HL-60 (cell line): Measurements from ENCODE around the genes VGF, MOGAT3 and ZNHIT1.

- RRBS, result no CpG with 5 or more reads among the region's 35 CpGs
Measured at GRCh38 chr7:100891111-100892102, 1.9 kb upstream of the UFSP1 start.

DNA sequence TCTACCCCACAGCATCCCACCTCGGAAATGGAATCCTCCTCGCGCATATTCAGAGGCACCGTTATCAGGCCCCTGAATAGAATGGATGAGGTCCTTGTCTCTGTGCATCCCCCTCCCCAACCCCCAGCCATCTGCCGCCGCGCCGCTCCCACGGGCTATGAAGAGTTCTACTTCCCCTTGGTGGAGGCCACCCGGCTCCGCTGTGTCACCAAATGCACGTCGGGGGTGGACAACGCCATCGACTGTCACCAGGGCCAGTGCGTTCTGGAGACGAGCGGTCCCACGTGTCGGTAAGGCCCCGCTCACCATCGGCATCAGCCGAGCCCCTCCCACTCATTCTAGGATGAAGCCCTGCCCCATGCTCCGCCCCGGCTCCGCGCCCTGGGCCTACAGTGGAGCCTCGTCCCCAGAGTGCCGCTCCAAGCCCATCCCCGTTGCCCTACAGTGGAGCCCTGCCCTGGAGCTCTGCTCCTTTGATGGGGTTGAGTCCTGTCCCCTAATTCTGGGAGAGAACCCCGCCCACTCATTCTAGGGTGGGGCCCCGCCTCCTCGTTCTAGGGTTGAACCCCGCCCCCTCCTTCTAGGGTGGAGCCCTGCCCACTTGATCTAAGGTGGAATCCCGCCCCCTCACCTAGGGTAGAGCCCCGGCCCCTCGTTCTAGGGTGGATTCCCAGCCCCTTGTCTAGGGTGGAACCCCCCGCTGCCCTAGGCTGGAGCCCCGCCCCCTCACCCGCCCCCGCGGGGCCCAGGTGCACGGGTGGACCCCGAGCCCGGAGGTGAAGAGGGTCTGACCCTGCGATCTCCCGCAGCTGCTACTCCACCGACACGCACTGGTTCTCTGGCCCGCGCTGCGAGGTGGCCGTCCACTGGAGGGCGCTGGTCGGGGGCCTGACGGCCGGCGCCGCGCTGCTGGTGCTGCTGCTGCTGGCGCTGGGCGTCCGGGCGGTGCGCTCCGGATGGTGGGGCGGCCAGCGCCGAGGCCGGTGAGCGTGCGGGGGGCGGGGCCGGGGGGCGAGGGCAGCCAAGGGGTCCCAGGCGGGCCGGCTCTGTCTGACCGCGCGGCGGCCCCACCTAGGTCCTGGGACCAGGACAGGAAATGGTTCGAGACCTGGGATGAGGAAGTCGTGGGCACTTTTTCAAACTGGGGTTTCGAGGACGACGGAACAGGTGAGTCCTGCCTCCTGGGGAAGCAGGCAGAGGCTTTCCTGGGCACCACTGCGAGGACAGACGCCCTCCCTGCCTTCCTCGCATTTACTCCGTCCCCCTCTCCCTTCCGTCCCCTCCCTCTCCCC lies 3.3 kb upstream of the MUC12 start:
- RRBS, result 6% methylated on average over 14 of the region's 91 CpGs

DNA sequence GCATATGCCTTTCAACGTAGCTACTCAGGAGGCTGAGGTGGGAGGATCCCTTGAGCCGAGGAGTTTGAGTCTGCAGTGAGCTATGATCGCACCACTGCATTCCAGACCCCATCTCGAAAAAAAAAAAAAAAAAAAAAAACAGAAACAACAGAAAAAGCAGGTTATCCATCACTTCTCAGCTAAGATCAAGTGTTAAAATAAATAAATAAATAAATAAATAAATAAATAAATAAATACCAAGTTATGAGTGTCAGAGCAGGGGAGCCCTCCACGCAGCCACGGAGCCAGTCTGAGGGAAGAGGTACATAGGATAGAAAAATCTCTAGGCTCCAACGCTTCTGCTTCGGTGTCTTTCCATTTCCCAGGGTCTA lies 5.2 kb downstream of the TRIM56 start:
- RRBS, result no CpG with 5 or more reads among the region's 8 CpGs

DNA sequence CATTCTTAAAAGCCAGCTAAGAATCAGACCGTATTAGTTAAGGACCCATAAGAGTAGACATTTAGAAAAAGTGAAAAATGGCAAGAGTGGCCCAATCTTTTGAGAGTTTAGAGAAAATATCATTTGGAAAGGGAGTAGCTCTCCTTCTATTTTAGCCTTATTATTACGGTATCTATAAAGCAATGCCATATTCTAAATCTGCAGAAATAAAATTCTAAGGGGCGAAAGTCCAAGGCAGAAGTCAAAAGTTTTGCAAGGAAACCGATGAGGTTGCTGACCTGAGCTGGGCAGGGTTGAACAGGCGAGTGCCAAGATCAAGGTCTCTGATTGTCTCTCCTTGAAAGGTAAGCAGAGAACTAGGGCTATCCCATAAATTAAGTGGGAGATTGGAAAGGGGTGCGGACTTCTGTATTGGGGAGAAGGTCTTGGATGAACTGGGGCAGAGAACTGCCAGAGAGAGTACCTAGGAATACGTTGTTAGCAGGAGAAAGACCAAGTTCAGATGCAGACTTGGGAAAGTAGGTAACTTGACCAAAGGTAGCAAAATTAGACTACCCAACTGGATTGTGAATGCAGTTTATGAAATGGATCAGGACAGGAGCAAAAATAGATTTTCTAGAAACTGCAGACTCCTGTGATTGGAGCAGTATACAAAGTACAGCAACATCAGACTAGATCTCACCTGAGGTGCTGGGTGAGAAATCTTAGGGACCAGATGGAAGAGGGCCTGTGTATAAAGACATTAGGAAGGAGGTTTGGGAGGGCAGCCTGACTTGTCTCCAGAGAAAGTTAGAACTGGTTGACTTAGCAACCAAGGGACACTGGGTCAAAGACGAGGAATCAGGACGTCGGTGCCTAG lies 11.9 kb downstream of the TRIM56 start:
- RRBS, result no CpG with 5 or more reads among the region's 10 CpGs

DNA sequence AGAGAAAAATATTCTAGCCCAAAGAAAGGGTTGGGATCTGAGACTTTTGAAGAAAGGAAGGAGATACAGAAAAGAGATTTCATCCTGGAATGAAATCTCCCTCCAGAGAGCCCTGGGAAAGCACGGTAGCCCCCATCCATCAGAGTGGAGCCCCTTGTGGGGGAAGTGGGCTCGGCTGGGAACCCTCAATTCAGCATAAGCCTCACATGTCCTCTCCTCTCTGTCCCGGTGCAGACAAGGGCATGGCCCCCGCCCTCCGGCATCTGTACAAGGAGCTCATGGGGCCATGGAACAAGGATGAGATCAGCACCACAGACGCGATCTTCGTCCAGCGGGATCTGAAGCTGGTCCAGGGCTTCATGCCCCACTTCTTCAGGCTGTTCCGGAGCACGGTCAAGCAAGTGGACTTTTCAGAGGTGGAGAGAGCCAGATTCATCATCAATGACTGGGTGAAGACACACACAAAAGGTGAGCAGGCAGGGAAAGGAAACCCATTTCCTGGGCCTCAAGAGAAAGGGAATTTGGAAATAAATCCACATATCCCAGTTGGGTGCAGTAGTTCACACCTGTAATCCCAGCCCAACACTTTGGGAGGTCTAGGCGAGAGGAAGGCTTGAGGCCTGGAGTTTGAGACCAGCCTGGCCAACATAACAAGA lies 3.4 kb downstream of the SERPINE1 start:
- RRBS, result 100% methylated on average over 1 of the region's 12 CpGs

- RRBS, result 15% methylated on average over 28 of the region's 82 CpGs
Measured at GRCh38 chr7:101164017-101164955, 1.1 kb downstream of the VGF start.

DNA sequence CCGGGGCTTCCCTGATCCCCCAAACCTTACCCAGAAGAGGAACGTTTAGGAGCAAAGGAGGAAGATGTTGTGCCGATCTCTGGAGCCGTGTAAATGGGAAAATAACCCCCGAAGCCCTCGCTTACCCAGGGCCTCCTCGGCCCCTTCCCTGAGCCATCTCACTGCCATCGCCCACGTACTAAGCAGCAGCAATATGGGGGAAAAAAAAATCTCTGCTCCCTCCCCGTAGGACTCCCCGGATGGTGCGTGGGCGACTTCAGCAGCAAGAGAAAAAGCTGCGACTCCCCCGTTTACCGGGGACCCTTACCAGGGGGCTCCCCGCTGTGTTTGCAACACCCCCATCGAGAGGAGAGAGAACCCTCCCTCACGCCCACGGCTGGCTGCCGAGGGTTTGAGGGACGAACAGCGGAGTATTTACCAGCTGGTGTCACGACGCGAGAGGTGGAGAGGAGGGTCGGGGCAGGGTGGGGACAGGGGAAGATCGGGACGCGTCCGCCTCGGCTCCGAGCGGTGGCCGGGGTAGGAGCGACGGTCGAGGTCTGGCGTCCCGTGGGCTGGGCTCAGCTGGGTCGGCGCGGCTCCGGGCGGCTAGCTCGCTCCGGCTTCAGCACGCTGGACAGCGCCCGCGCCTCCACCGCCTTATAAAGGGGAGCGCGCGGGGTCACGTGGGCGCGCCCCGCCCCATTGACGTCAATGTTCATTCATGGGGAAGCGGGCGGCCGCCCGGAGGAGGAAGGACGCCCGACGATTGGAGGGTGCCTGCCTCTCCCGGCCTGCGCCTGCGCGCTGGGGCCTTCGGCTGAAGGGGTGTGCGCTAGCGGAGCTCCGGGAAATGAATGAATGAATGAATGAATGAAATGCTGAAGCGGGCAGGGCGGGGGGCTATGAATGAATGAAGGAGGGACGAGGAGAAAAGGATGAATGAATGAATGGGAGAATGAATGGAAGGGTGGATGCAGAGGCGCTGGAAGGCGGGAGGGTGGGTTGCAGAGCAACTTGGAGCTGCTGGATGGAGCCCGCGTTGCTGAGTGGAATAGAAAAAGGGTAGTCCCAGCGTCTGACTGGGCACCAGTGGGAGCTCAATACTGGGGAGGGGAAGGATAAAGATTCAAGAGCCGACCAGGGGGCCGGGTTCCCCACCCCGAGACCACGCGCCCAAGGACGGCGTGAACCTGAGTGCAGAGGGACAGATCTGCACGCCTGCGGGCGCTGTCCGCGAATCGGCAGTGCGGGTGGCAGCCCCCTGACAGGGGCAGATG lies at the start of gene VGF:
Gene VGF (minus strand): TSS at position 614 of the 1,259 bp plus-strand sequence.
- RRBS, result 6% methylated on average over 29 of the region's 97 CpGs

GRCh38 chr7:101167326-101167888 lies 2.0 kb upstream of the VGF start:
- RRBS, result no CpG with 5 or more reads among the region's 10 CpGs

DNA sequence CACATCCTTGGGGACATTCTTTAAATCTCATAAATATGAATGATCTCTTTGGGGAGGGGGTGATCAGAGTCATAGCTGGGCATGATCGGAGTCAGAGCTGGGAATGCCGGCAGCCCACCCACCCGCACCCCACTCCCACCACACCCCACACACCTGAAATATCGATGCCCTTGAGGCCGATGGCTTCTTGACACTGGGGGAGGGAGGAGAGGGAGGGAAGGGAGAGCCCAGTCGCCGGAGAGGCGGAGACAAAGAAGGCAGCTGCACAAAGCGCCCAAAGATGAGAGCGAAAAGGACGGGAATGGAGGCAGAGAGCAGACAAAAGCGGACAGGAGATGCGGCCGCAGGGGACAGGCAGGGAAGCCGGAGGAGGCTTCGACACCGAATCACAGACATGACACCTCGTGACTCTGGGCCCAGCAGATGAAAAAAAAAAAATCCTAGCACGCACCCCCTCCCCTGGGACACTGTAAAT lies 1.1 kb downstream of the NAT16 start:
- RRBS, result no CpG with 5 or more reads among the region's 19 CpGs

DNA sequence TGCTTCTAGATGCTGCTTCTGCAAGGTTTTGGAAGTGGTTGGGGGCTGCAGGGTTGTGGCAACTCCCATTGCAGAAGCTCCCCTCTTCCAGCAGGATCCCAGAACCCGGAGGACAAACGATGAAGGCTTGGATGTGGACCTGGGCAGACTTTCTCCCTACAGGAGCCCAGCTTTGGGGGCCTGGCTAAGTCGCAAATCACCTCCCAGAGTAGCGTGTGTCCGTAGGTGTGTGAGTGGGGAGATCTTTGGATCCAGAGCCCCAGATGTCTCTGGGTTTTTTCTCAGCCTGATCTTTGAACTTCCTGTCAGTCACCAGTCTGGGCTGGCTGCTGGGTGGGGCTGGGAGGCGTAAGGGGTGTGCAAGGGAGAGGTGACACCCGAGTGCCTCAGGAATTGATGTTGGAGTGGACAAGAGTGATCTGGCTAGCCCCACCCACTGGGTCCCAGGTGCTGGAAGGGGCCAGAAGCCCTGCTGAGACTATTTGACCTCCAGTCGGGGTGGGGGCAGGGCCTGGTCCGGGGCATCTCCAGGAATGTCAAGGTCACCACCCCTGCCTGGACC lies at the start of gene MOGAT3:
Gene MOGAT3 (minus strand): TSS at position 251 of the 562 bp plus-strand sequence.
- RRBS, result no CpG with 5 or more reads among the region's 9 CpGs

DNA sequence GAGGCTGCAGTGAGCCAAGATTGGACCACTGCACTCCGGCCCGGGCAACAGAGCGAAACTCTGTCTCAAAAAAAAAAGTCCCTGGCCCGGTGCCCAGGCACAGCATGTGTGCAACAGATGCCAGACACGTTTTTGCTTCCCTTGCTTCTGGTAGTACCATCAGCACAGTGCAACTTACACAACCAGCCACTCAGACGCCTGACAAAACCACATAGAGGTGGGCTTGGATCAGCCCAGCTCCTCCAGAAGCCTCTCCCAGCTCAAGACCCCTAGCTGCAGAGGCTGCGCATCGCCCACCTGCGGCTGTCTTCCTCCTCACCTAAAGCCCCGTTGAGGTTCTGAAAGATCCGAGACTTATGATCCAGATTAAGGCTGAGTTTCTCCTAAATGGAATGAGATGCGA lies 2.6 kb downstream of the PLOD3 start:
- RRBS, result no CpG with 5 or more reads among the region's 12 CpGs

DNA sequence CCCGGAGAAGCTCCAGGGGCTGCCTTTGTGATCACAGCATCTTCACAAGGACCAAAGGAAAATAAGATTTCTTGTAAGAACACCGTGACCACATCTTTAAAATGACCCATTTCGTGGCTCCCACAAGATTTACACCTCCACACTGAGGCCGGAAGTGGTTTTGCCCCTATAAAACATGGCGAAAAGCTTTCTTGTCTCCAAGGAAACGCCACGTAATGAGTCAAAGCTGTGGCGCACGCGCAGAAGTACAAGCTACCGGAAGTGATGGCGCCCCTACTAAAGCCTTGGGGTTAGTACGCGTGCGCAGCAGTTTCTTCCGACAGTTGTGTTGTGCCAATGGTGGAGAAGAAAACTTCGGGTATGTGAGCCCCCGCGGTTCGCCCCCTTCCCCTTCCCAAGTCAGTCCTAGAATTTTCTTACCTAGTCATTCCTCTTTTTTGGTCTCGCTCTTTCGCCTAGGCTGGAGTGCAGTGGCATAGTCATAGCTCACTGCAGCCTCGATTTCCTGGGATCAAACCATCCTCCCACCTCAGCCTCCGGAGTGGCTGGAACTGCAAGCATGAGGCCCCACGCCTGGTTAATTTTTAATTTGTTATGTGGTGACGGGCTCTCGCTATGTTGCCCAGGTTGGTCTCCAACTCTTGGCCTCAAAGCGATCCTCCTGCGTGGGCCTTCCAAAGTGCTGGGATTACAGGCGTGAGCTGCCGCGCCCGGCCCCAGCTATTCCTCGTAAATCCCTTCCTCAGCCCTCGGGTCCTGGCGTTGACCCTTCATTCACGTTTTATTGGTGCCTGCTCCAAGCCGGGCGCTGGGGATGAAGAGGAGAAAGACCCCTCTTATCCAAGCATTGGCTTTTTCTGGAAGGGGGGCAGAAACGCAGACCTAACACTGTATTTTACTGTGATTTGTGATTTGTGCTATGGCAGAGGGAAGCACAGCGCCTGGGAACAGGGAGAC lies at the start of gene ZNHIT1:
Gene ZNHIT1 (plus strand): TSS at position 306 of the 957 bp plus-strand sequence.
- RRBS, result 5% methylated on average over 10 of the region's 41 CpGs

DNA sequence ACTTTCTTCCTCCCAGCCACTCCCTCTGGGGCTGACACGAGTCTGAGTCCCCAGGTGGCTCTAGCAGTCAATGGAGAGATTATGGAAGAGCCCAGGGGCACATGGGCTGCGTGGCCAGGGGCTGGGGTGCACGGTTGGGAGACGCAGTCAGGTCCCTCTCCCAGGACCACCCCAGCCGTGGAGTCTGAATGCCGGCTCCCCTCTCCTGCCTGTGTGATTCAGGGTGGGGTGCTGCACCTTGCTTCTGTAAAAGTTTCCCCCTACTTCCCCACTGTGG lies 1.9 kb downstream of the CLDN15 start:
- RRBS, result no CpG with 5 or more reads among the region's 6 CpGs

GRCh38 chr7:101486364-101486825 lies 123.7 kb downstream of the COL26A1 start:
- RRBS, result 87% methylated on average over 1 of the region's 18 CpGs

GRCh38 chr7:101670283-101670604 lies 41.1 kb upstream of the MYL10 start:
- RRBS, result no CpG with 5 or more reads among the region's 6 CpGs

DNA sequence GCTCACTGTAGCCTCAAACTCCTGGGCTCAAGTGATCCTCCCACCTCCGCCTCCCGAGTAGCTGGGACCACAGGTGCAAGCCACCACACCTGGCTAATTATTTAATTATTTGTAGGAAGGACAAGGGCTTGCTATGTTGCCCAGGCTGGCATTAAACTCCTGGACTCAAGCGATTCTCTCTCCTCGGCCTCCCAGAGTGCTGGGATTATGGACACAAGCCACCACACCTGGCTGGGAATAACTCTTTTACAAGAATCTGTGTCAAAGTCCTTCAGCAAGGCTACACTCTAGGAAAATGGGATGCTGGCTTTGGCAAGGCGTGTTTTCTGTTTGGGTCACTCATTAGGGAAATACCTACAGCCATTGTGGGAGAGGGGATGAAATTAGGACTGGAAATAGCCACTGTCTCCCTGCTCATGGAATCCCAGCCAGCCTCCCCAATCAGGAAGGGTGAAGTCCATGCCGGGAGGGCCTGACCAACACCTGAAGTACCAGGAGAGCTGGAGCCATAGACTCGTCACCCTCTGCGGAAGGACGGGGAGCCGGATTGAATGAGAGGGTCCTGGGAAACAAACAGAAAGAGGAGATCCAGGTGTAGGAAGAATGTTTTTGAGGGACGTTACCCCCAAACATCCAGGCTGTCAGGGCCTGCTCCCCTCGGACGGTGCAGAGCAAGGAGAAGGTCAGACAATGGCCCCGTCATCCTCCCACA lies 72.2 kb upstream of the MYL10 start:
- RRBS, result 98% methylated on average over 5 of the region's 14 CpGs

DNA sequence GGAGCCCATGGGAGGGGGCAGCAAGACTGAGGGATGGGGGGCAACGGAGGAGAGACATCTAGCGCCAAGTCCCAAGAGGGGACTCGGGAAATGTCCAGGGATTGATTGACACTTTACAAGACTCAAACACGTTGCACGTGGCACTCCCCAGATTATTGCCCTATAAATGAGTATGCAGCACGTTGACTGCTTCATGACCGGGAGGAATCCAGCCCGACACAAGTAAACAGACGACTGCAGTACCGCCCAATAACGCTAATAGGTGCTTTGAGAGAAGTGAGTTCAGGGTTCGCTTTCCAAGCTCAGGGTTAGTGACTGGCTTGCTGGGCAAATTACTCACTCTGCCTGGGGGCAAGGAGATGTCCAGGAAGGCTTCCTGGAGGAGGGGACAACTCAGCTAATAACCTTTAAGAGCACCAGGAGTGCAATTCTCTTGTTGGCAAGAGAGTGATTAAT lies 73.3 kb upstream of the MYL10 start:
- RRBS, result no CpG with 5 or more reads among the region's 12 CpGs

GRCh38 chr7:101733488-101734503 lies 83.6 kb upstream of the CUX1 start:
- RRBS, result 31% methylated on average over 2 of the region's 24 CpGs

DNA sequence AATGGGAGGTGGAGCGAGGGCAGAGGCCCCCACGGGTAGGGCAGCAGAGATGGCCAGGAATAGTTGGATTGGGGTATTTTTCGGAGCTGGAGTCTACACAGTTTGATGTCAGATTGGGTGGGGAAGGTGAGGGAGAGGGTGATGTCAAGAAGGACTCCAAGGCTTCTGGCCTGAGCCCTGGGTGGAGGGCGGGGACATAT lies 78.2 kb upstream of the CUX1 start:
- RRBS, result no CpG with 5 or more reads among the region's 4 CpGs

DNA sequence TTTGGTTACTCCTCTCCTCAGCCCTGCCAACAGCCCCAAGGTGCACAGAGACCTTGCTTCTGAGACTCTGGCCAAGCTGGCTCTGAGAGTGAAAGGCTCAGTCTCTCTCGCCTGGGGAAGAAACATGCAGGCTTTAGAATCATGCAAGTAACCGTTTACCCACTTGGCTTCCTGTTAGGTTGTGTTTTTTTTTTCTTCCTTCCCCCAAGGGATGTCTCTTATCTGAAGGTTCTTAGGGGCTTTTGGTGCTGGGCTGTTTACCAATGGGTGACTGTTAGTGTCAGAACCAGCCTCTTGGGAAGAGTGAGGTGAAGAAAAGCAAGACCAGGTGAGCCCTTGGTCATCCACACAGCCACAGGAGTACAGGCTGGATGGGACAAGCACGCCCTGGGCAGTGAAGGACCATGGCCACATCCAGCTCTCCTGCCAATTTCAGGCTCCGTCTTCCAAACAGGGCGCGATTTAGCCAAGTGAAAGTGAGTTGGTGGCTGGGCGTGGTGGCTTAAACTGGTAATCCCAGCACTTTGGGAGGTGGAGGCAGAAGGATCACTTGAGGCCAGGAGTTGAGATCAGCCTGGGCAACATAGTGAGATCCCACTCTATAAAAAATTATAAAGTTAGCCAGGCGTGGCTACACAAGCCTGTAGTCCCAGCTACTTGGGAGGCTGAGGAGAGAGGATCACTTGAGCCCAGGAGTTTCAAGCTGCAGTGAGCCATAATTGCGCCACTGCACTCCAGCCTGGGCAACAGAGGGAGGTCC lies 76.3 kb upstream of the CUX1 start:
- RRBS, result no CpG with 5 or more reads among the region's 9 CpGs